Jurkat, Clone E6-1 (cell line): ENCODE measurements around the gene RAB23.

GRCh38 chr6:53341180-53341919, 7.4 kb downstream of the ELOVL5 start:
- RRBS, result no CpG with 5 or more reads among the region's 6 CpGs

DNA sequence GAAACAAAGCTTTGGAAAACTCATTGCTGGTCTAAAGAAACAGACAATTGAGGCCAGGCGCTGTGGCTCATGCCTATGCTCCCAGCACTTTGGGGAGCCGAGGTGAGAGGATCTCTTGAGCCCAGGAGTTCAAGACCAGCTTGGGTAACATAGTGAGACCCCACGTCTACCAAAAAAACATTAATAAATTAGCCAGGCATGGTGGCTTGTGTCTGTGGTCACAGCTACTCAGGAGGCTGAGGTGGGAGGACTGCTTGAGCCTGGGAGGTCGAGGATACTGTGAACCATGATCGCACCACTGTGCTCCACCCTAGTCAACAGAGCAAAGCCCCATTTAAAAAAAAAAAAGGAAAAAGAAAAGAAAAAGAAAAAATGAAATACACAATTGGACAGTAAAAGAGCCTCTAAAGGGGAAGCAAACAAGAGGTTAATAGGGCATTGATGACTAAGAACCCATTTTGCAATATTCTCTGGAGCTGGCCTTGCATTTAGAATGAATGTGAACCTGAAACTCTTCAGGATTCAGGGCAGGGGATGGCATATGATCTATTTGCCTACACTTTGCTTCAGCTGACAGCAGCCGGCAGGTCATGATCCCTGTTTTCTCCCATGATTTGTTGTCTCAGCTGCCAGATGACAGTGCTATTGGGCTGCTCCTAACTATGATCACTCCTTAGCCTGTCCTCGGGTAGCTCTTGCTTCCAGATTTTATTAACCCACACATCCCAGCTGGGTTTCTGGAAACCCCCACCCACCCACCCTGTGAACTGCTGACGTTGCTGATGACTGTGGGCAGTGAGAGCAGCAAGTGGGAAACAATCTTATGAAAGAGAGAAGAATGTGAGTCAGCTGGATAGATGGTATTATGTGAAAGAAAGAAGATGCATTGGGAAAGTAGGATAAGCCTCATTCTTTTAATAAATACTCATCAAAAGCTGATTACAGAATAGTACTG, 83.8 kb upstream of the ELOVL5 start:
- RRBS, result no CpG with 5 or more reads among the region's 8 CpGs

DNA sequence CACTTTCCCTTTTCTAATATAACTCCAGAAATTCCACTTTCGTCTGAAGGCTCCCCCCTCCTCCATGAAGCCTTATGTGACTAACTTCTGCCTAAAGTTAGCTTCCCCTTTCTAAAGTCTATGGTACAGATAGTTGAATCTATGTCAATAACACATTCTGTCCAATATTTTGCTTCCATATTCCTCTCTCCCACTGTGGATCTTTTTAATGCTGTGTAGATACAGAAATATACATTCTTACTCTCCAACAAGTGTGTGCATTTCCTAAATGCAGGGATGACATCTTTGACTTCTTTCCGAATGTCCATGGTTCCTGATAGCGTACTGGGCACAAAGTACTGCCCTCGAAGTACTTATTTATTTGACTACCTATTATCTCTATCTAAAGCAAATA, 84.7 kb upstream of the ELOVL5 start:
- RRBS, result no CpG with 5 or more reads among the region's 4 CpGs

DNA sequence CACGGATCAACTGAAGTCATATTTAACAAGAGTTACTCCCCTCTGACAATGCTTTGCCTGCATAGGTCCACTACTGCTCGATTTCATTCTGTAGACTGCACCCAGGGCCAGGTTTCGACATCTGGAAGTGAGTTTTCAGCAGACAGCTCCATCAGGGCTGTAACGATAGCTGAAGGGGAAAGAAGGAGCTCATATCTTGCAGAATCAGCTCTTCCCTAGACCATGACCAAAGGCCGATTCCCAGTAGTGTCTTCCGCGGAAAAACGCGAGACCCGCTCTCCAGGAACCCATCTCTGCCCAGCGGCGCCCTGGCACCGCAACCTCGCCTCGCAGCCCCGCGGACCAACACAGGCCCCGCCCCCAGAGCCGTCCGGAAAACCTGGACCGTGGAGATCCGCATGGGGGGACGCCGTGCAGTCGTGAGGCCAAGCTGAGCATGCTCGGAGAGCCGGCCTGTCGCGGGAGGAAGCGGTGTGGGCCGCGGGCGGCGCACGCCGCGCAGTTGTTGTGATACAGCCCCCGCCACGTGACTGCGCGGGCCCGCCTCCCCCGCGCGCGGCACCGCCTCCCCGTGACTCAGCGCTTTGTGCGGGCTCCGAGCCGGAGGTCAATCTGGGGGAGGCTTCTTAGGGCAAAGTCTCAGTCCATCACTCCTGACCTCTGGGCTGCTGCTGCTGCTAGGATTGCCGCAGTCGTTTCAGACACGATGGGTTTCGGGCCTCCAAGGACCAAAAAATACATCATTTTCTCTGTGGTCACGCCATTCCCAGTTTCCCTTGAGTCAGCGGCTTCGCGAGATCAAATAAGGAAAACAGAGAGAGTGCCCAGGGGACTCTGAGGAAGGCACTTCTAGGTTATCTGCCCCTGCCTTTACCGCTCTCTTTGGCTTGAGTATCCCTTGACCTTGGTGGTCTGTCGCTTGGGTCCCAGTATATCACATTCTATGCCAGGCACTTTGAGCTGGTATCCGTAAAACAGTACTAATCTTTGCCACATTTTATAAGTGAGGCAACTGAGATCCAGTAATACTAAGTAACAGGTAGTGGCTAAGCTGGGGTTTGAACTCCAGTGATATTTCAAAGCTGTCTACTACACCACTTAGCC, 3.1 kb upstream of the GCLC start:
- RRBS, result 1% methylated on average over 6 of the region's 63 CpGs

DNA sequence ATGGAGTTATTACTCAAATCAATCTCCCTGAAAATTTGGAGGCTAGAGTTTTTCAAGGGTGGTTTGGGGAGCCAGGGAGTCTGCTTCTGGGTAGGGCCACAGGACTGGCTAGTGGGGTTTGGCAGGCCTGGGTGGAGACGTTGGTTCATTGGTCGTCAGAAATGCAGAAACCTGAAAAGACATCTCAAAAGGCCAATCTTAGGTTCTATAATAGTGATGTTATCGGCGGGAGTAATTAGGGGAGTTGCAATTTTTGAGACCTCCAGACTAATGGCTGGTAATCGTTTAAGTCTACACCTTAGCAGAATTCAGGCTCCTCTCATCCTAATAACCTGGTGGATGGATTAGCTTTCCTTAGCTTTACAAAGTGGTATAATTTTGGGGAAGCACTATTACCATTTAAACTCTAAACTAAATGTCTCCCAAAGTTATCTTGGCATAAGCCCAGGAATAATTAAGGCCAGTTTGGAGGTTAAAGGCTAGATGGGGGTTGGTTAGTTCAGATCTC, 51.4 kb downstream of the KLHL31 start:
- RRBS, result no CpG with 5 or more reads among the region's 5 CpGs

- RRBS, result no CpG with 5 or more reads among the region's 2 CpGs
These were observed 46.6 kb downstream of the KLHL31 start for GRCh38 chr6:53618893-53619330.

DNA sequence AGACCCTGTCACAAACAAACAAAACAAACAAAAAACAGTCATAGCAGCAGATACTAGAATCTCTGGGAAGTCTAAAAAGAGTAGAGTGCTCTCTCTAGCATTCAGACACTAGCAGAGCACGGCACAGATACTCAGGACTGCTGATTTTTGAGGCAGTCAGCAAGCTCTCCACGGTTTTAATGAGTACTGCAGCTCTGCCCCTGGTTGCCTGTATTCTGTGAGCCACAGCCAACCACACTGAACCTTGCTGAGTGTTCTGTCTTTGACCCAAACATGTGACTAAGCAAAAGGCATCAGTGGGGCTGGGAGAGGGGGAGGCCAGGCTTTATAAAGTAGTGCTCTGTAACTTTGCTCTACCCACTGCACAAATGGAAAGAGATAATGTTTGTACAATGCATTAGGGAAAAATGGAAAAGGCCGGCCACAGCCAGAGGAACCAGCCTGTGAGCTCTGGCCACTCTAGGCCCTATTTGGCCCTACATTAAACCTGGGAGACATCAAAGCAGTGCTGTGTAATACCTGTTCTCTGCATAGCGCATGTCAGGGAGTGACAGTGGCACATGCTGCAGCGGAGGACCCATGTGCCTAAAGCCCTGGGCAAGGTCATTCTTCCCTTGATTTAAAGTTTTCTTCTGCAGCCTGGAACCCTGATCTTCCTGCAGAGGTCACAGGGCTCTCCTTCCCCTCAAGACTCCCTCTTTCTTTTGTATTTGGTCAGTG, 22.0 kb downstream of the KLHL31 start:
- RRBS, result no CpG with 5 or more reads among the region's 5 CpGs

GRCh38 chr6:53810960-53811681, 16.3 kb downstream of the LRRC1 start:
- RRBS, result no CpG with 5 or more reads among the region's 6 CpGs

- RRBS, result no CpG with 5 or more reads among the region's 5 CpGs
These were observed 30.6 kb downstream of the LRRC1 start for GRCh38 chr6:53825485-53825821.

- RRBS, result 52% methylated on average over 4 of the region's 26 CpGs
These were observed 354 bp downstream of the FAM83B start for GRCh38 chr6:54846924-54847325.

DNA sequence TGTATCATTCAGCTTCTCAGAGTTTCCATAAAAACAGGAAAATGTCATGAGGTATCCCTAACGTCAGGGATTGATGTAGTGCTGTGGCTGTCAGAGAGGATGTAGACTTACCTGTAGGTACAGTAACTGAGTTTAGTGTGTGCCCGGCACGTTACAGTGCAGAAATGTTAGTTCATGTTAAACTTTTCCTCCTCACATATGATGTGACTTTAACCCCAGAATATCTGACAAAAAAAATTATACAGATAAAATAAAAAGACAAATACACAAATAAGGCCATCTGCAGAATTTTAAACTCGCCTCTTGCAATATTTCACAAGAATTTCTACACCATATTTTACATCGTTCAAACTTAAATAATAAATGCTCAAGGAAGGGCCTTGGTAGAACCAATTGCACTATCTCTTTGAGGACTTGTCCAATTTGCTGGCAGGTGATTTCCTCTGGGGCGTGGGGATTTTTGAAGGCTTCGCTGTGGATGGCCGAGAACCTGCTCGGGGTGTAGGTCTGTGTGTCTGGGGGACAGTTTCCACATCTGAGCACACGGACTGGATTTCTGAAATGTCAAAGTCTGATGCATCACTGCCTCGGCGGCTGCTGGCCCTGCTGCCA, 211.3 kb upstream of the COL21A1 start:
- RRBS, result no CpG with 5 or more reads among the region's 12 CpGs

DNA sequence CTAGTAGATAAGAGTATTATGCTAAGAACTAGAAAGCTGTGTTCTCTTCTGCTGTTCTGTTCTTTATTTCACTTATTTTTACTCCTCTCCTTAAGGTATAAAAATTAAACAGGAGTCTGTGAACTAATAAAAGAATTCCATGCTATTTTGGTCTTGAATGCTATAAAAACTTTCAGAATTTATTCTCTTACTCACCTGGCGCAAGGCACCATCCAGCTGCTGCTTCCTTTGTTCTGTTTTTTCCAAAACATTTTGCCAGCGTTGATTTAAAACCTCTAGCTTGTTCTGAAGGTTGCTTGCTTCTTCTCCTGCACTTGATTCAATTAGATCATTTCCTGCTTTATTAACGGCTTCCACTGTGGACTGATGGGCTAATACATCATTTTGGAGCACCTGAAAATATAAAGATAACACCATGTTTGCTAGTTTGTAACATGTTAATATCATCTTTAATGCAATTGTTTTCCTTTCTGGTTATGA, 250.3 kb upstream of the COL21A1 start:
- RRBS, result no CpG with 5 or more reads among the region's 3 CpGs

- RRBS, result no CpG with 5 or more reads among the region's 6 CpGs
These were observed 348.3 kb downstream of the DST start for GRCh38 chr6:56605904-56607057.

DNA sequence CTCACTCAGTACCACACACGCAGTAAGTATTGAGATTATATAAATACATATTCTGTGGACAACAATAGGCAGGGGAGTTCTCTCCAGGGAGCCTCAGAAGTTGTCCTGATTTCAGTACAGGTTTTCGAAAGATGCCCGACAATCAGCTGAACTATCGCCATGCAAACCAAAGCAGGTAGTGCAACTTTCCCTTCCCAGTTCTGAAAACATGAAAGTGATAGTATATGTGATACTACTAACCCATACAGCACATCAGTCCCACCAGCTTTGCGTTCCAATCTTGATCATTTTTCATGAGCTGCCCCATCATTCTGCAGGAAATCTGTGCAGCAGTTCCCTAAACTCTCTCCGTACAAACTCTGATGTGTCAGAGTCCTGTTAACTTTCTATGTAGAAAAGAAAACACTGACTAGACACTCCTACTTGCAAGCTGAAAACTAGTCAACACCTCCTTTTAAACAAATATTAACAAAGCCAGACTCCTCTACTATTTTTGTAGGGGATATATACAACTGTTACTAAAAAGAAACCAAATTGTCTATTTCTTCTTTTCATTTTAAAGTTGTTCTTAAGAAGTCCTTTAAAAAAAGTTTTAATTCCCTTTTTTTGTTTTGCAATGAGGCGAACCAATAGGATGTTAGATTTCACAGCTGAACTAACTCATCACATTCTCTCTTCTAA, 212.5 kb downstream of the DST start:
- RRBS, result no CpG with 5 or more reads among the region's 7 CpGs

GRCh38 chr6:56839023-56839481, 115.6 kb downstream of the DST start:
- RRBS, result no CpG with 5 or more reads among the region's 1 CpG

DNA sequence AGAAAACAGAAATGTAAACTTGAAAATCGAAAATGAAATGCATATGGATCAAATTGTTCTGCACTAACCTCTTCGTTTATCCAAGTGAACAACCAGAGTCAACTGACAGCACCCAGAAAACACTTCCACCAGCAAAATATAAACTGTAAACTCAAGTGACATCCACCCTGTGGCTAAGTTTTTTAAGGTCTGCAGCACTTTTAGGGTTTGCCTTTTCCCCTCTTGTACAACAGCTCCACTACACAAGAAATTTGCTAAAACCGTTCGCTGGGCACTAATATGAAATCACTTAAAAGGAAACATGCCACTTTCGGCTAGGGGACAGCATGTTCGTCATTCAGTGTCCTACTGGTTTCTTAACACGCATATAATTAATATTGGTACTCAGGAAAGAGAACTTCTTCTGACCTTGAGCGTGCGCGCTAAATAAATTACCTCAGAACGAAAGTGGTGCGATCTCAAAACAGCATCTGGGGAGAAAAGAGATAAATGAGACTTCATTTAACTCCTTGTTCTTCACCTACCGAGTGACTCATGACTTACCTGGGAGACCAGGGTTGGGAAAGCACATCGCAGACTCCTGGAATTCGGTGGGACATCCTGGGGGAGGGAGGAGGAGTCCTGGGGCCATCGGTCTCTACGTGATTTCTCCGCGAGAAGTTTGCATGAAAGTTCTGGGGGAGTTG, 1.1 kb downstream of the DST start:
- RRBS, result no CpG with 5 or more reads among the region's 19 CpGs

DNA sequence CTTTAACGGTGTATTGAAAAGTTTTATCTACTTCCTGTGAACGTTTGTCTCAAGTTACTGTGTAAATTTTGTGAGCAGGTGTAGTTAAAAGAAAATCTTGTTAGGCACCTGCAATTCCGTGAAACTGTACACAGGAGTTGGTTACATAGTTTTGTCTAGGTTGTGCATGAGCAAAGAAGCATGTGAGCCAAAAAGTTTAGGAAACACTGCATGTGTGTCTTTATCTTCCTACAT, 1.4 kb downstream of the BAG2 start:
- RRBS, result no CpG with 5 or more reads among the region's 3 CpGs

- RRBS, result no CpG with 5 or more reads among the region's 42 CpGs
These were observed at the start of gene RAB23 for GRCh38 chr6:57222096-57222700. Gene RAB23, minus strand, starts transcription at chr6:57222307.

DNA sequence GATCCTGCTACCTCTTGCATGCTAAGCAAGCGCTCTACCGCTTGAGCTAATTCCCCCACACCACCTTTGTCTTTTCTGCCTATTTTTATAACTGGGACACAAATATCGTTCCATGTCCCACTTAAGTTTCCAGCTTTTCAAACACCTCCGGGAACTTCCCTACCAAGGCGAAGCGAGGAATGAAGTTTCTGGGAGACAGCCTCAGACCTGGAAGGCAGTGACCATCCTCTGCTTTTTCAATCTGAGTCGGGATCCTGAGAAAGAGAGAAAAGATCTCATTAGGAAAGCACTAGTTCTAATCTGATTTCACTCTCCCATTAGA, 498.5 kb downstream of the PRIM2 start:
- RRBS, result no CpG with 5 or more reads among the region's 7 CpGs